Paraaortic lymph node (tissue), 1 donor: ENCODE measurements around the genes RAP1GAP2, OR1A1, SPATA22, TRPV3 and CAMKK1.

DNA sequence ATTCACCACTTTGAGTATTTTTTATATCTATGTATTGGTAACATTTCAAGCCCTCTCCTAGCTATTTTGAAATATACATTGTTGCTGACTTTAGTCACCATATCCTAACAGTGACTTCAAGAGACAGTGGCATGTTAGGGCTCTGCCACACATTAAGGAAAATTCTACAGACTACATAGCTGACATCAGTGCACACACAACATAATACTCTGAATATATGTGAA, 1.5 kb downstream of the METTL16 start:
- PRO-cap, result no peak

GRCh38 chr17:2530911-2531834, 19.5 kb upstream of the METTL16 start:
- PRO-cap, result no peak

DNA sequence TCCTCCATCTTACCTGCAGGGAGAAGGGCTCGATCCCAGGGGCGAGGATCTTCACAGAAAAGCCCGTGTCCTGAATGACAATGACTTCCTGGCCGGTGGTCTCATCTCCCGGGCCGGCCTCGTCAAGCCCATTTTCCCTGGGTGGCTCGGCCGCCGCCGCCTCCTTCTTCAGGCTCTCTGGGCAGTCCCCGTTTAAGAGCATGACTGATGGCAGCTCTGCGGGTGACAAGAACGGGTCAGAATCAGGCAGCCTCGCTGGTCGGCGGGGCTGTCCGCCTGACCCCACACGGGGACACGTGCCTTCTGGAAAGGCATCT, 7.3 kb downstream of the CLUH start:
- PRO-cap, result no peak

GRCh38 chr17:2706931-2707614, 4.5 kb downstream of the CLUH start:
- PRO-cap, result no peak

GRCh38 chr17:2708161-2708669, 3.3 kb downstream of the CLUH start:
- PRO-cap, result no peak

DNA sequence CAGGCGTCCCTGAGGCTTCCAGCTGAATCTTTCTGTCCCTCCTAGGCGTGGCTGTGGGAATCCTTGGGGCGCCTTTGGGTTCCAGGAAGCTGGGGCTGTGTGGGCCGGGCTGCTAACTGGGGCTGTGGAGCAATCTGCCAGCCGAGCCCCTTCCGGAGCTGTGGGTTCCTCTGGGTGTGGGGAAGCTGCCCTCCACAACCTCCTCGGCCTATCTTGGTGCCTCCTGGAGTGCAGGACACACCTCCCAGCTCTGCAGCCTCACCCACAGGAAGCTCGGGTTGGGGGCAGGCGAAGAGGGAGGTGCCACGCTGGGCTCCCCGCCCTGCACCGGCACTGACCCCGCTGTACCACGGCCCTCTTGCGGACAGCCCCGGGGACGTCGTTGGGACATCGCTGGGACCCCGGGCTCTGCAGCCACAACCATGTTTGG, at the start of gene RAP1GAP2:
Gene RAP1GAP2, plus strand, starts transcription at position 333 of the 430 bp plus-strand sequence.
- PRO-cap, result no peak

DNA sequence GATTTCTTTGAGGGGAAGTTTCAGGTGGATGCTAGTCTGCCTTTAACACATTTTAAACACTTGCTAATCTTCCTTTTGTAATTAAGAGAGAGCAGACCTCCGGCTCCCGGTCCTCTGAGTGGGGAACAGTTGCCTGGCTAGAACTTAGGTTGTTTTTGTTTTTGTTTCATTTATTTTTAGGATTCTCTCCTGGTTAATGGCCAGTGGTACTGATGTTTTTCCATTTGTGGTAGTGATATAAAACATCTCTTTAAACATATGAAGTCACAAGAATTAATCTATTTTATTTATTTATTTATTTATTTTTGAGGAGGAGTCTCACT, 59.0 kb downstream of the RAP1GAP2 start:
- PRO-cap, result no peak

GRCh38 chr17:2998123-2998870, 65.1 kb downstream of the OR1D5 start:
- PRO-cap, result no peak

DNA sequence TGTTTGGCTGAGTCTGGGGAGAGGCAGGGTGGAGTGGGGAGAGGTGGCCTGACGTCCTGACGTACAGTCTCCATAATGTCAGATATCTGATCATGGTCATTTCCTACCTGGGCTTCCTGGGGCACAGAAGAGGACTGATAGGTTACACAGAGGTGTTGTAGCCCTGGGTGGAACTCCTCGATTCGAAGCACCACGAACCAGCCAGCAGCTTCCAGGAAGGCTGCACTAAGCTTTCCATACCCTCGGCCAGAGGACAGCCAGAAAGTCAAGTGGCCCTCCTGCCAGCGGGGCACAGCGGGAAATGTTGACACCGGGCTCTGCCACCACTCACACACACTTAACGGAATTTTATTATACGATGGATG, 34.0 kb downstream of the OR1D5 start:
- PRO-cap, result no peak

DNA sequence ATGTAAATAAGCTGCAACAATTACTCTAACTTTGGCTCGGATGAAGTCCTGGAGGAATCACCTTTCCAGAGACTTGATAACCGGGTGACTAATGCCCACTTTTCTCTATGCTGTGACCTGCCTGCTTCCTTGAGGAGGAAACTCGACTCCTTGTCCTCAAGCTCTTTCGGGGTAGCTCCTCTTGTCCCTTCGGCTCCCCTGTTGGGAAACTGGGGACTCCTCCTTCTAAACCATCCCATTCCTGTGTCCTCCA, at the start of gene OR1A1:
Gene OR1A1, plus strand, starts transcription at position 179 of the 253 bp plus-strand sequence.
- PRO-cap, result no peak

DNA sequence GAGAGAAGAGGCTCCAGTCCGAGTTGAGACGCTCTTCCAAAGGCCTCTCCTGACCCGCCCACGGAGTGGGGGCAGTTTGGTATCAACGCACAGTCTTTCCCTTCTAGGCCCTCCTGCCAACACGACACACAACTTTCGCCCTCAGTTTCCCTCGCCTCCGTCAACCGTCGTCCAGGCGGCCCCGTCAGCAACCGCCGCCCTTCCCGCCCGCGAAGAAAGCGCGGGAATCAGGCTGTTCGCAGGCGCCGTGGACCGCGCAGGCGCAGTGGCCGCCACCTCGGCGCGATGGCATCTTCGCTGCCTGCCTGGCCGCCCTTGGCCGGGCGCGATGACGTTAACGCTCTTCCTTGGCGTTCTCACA, at the start of gene SPATA22:
Gene SPATA22, minus strand, starts transcription at position 229 of the 361 bp plus-strand sequence.
- PRO-cap, result no peak

- PRO-cap, result no peak
Measured at GRCh38 chr17:3513352-3514209, 37.8 kb downstream of the ASPA start.

- PRO-cap, result bidirectional peak, plus-strand start at chr17:3557950, minus-strand start at chr17:3557827
Measured at GRCh38 chr17:3557679-3558171, at the start of gene TRPV3. TRPV3 (minus strand) TSS chr17:3557812.

DNA sequence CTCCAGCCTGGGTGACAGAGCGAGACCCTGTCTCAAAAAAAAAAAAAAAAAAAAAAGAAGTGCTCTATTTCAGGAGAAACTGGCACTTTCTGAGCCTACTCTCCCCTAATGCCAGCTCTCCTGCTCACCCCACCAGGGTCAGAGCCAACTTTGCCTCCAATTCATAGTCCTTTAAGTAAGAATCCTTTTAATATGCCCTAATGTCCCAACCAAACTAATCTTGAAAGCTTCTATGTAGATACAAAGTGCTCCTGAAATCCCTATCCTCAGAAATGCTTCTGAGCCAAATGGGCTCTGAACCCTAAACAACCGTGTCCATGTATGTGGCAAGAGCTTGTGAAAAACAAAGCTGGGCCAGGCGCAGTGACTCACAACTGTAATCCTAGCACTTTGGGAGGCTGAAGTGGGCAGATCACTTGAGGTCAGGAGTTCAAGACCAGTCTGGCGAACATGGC, 1.5 kb downstream of the SHPK start:
- PRO-cap, result no peak

DNA sequence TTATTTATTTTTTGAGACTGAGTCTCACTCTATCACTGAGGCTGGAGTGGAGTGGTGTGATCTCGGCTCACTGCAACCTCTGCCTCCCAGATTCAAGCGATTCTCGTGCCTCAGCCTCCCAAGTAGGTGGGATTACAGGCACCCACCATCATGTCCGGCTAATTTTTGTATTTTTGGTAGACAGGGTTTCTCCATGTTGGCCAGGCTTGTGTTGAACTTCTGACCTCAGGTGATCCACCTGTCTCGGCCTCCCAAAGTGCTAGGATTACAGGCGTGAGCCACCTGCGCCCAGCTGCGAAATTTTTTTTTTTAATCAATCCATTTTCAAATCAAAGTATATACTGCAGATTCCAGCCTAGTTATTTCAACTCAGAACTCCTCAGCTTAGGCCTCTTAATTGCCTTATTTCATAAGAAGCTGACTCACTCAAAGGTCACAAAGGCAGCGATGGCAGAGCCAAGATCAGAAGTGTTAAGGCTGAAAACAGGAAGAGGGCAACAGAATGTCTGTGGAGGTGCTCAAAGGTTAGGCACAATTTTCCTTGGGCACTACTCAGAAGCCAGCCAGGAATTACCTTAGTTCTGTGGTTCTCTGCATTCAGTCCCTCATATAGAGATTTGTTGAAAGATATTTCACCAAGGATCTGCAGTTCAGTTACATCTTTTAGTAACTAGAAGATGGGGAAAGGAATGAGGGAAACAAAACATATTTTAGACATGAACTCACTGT, 3.8 kb upstream of the HASPIN start:
- PRO-cap, result unidirectional peak, plus-strand start at position 500 of the sequence

DNA sequence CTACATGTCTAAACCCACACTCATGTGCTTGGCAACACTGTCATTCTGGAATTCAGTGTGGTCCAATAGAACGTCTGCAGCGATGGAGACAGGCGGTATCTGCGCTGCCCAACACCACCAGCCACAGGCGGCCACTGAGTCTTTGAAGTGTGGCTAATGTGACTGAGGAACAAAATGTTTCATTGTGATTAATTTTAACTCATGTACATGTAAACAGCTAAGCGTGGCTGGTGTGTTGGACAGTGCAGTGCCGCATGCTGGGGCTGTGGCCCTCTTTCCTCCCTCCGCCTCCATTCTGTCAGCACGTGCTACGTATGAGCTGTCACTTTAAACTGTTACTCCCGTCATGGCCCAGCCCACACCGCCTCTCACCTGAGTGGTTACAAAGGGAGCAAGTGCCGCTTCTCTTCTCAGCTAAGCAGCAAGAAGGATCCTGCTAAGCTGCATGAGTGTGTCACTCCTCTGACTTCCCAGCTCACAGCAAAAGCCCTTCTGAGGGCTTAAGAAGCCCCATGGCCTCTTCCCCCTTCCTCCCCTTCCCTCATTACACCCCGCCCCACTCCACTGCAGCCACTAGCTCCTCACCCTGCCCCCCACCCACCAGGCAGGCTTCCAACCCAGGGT, 14.9 kb downstream of the HASPIN start:
- PRO-cap, result bidirectional peak, plus-strand start at position 413 of the sequence, minus-strand start at position 300 of the sequence

DNA sequence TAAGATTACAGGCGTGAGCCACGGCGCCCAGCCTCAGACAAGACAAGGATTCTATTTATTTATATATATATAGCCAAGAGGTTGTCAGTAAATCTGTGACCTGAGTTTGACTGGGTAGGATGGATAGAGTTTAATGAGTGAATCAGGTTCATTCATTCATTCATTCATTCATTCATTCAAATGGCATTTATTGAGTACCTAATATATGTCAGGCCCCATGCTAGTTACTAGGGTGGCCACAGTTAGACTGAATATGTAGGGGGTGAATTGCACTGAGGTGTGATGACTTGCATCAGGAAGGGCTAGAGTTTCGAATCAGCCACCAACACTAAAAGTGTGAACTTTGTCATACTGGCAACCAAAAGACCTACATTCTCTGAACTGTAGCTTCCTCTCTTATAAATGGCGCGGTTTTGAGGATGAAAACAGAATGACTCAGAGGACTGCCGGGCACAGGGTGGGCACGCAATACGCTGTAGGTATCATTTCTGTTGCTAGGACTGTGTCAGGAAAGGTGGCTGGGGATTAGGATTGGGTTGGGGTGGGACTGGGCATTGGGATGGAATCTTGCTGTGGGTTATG, 37.7 kb downstream of the ITGAE start:
- PRO-cap, result unidirectional peak, plus-strand start at position 428 of the sequence

- PRO-cap, result no peak
Measured at GRCh38 chr17:3794793-3795301, 6.1 kb downstream of the ITGAE start.

- PRO-cap, result bidirectional peak, plus-strand start at chr17:3893219, minus-strand start at chr17:3893096
Measured at GRCh38 chr17:3892857-3893936, at the start of gene CAMKK1. CAMKK1 (minus strand) TSS chr17:3893053.

- PRO-cap, result bidirectional peak, plus-strand start at chr17:3895104, minus-strand start at chr17:3894984
Measured at GRCh38 chr17:3894504-3895479, 1.9 kb upstream of the CAMKK1 start.